ENCODE data around the genes PRR12 and SIGLEC11.

DNA sequence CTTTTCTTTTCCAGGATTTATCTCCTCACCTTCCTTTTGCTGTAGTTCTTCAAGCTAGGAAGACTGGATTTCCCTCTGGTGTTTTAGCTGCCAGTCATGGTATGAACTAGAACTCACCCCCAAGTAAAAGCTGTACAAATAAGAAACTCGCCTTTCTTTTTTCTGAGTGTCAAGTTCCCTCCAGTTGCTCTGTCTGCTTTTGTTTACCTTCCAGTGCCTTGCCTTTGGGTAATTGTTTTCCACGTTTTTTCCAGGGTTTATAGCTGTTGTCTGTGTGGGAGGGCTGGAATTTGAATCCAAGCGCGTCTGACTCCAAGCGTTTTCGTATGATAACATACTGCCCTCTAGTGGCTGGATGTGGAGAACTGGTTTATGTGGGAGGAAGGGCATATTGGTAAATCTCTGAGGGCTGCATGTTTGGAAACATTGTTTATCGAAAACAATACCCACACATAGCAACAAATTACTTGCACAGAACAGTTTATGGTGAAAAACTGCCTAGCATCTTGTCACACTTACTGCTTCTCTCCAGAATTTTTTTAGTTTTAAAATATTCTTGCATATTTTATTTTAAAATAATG, 19.1 kb downstream of the RCN3 start:
- CAGE, long polyA plus RNA = no peak
- RRBS = no CpG with 5 or more reads among the region's 7 CpGs

GRCh38 chr19:49560287-49561382, 19.7 kb downstream of the NOSIP start:
- CAGE, long polyA plus RNA = no peak
- RRBS = no CpG with 5 or more reads among the region's 21 CpGs

GRCh38 chr19:49571325-49571628, 9.1 kb downstream of the NOSIP start:
- CAGE, long polyA plus RNA = no peak
- RRBS = no CpG with 5 or more reads among the region's 4 CpGs

GRCh38 chr19:49590954-49591362, at the start of gene PRR12:
PRR12 (plus strand) TSS chr19:49591182.
- CAGE, long polyA plus RNA = no peak
- RRBS = under 1% methylated on average over 9 of the region's 36 CpGs

DNA sequence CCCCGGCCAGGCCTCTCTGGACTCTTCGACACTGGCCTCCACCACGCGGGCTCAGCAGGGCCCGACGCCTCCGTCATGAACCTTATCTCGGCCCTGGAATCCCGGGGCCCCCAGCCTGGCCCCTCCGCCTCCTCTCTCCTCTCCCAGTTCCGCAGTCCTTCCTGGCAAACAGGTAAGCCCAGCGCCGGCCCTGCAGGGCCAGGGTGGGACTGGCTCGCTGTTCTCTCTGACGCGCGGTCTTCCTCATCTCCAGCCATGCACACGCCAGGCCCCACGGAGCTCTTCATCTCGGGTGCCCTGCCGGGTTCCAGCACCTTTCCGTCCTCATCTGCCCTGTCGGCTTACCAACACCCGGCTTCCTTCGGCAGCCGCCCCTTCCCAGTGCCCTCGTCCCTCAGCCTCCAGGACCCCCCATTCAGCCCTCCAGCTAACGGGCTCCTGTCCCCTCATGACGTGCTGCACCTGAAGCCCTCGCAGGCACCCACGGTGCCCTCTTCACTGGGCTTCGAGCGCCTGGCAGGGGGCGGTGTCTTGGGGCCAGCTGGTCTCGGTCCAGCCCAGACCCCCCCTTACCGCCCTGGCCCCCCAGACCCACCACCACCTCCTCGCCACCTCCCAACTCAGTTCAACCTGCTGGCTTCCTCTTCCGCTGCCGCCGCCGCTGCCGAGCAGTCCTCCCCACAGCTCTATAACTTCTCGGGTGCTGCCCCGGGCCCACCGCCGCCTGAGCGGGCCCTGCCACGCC, 3.6 kb downstream of the PRR12 start:
- CAGE, long polyA plus RNA = no peak
- RRBS = 95% methylated on average over 9 of the region's 48 CpGs

DNA sequence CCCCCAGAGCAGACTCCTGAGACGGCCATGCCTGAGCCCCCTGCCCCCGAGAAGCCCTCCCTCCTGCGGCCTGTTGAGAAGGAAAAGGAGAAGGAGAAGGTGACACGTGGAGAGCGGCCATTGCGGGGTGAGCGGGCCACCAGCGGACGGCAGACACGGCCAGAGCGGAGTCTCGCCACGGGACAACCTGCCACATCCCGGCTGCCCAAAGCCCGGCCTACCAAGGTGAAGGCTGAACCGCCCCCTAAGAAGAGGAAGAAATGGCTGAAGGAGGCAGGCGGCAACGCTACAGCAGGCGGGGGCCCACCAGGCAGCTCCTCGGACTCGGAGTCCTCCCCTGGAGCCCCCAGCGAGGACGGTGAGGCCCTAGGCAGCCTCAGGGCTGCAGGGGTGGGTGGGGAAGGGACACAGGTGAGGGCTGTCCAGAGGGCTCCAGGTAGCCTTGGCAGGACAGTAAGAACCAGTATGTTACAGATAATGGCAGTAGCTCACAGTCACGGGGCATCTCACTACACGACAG, 24.0 kb downstream of the RRAS start:
- CAGE, long polyA plus RNA = no peak
- RRBS = no CpG with 5 or more reads among the region's 25 CpGs

GRCh38 chr19:49672001-49672713, 4.9 kb upstream of the PRMT1 start:
- CAGE, long polyA plus RNA = no peak
- RRBS = 45% methylated on average over 1 of the region's 25 CpGs

DNA sequence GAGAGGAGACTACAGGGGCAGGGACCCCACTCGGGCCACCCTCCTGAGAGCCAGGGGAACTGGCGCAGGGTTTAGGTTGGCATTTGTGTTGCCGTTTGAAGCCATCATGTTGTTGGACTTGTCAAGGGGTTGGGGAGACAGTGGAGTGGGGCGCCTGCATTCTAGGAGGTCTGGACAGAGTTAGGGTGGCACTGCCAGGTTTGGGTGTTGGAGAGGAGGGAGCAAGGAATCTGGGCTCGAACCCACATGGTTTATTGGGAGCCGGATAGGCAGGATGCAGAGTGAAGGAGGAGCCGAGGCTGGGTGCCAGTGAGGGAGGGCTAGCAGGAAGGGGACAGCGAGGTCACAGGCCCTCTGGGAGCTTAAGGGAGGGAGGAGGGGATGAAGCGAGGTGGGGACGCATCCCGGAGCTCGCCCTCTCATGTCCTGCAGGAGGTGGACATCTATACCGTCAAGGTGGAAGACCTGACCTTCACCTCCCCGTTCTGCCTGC, 3.7 kb upstream of the ADM5 start:
- CAGE, long polyA plus RNA = no peak
- RRBS = no CpG with 5 or more reads among the region's 14 CpGs

DNA sequence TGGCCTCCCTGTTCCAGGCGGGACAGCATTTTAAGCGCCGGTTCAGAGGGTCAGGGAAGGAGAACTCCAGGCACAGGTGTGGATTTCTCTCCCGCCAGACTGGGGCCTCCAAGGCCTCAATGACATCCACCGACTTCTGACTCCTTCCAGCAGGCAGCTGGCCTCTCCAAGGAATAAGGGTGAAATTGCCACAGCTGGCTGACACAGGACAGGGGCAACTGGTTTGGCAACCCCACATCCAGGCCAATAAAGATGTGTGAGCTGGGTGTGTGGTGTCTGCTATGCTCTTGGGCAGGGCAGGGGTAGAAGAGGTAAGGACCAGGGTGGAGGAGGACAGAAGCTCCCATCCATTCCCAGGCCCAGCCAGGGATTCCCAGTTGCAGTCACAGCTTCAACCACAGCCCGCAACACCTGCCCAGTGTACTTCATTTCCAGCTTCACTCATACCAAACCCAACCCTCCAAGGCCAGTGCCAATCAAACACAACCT, 22.6 kb downstream of the CPT1C start:
- CAGE, long polyA plus RNA = no peak
- RRBS = no CpG with 5 or more reads among the region's 6 CpGs

- CAGE, long polyA plus RNA = no peak
- RRBS = 6% methylated on average over 3 of the region's 34 CpGs
These were observed 11.7 kb downstream of the FUZ start for GRCh38 chr19:49801315-49801906.

DNA sequence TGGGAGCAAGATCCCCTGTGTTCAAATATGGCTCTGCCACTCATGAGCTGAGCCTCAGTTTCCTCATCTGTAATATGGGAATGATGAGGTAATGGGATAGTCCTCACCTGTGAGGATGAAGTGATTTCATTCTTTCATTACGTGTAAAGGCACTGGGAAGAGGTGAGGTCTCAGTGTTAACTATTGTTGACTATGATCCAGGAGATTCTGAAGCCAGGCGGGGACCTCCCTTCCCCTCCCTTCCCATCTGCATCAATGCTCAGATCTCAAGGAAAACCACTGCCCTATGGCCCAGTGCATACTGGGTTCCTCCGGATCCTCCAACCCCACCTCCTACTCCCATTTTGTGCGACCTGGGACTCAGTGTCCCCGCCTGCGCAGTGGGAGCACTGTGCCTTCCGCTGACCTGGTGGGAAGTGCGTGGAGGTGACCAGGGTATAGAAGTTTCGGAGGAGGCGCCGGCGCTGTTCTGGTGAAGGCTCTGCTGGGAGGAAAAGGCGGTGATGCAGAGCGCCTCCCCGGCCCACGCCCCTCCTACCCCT, 5.0 kb downstream of the FUZ start:
- CAGE, long polyA plus RNA = no peak
- RRBS = 69% methylated on average over 5 of the region's 16 CpGs

GRCh38 chr19:49916696-49917834, 11.9 kb upstream of the ATF5 start:
- CAGE, long polyA plus RNA = no peak
- RRBS = no CpG with 5 or more reads among the region's 29 CpGs

- CAGE, long polyA plus RNA = no peak
- RRBS = no CpG with 5 or more reads among the region's 13 CpGs
These were observed 6.8 kb downstream of the SIGLEC11 start for GRCh38 chr19:49954016-49954772.

GRCh38 chr19:49955935-49956457, 5.0 kb downstream of the SIGLEC11 start:
- CAGE, long polyA plus RNA = no peak
- RRBS = no CpG with 5 or more reads among the region's 15 CpGs

DNA sequence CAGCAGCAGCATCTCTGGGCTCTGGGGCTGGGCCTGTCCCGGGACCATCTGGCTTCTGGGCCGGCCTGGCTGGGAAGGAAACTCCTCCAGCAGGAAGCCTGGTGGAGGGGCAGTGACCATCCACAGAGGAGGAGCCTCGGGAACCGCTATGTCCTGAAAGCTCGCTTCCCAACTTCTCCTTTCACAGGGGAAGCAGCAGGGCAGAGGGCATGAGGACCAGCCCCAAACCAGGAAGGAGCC, at the start of gene SIGLEC11:
Gene SIGLEC11, minus strand, starts transcription at position 139 of the 240 bp plus-strand sequence.
- CAGE, long polyA plus RNA = no peak
- RRBS = no CpG with 5 or more reads among the region's 5 CpGs

GRCh38 chr19:50049809-50050727, 24.3 kb downstream of the ZNF473 start:
- CAGE, long polyA plus RNA = no peak
- RRBS = no CpG with 5 or more reads among the region's 19 CpGs

GRCh38 chr19:50322101-50323106, 6.8 kb downstream of the KCNC3 start:
- CAGE, long polyA plus RNA = no peak
- RRBS = 72% methylated on average over 12 of the region's 31 CpGs

GRCh38 chr19:50431540-50432639, 802 bp upstream of the MYBPC2 start:
- CAGE, long polyA plus RNA = no peak
- RRBS = 4% methylated on average over 21 of the region's 74 CpGs

GRCh38 chr19:50497940-50498515, 13.0 kb downstream of the JOSD2 start:
- CAGE, long polyA plus RNA = no peak
- RRBS = no CpG with 5 or more reads among the region's 2 CpGs

DNA sequence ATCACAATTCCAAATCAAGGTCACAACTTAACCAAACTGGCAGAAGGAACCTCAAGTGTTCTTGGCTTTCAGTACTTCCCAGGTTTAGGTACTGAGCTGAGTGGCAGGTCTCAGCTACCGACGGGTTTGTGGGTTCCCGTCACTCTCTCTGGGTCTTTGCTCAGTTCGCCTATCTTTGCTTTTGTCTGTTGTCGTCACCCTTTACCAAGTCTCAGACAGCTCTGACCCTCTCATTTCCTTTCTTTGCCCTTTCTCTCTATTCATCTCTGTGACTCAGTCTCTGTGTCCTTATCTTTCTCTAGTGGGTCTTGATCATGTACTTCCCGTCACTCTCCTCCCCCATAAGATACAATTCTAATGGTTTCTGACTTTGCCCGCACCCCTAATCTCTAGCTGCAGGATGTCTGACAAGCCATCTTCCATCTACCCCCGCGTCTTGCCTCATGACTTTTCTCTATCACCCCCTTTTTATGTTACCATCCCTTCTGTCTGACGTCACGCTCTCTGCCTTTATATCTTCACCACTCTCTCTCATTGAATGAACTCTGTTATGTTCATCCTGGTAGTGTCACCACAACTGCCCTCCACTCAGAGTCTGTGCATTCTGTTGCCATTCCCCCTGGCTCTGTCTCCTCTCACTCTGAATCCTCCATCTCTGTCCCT, 33.4 kb upstream of the LRRC4B start:
- CAGE, long polyA plus RNA = no peak
- RRBS = no CpG with 5 or more reads among the region's 11 CpGs

Measured in BJ (cell line).